HT-29 (cell line): ENCODE measurements around the genes PWWP4, ZNF275 and TEX28.

- RAMPAGE, long total RNA, result no peak
Measured at GRCh38 chrX:150507186-150508072, 61.0 kb upstream of the MTM1 start.

GRCh38 chrX:150735866-150736958 is 43.0 kb downstream of the MTMR1 start:
- RAMPAGE, long total RNA, result no peak

GRCh38 chrX:150897495-150898024 is 908 bp downstream of the CD99L2 start:
- RAMPAGE, long total RNA, result no peak

GRCh38 chrX:150967696-150968211 is 15.4 kb upstream of the HMGB3 start:
- RAMPAGE, long total RNA, result no peak

- RAMPAGE, long total RNA, result no peak
Measured at GRCh38 chrX:152156885-152157698, 18.7 kb upstream of the MAGEA10 start.

- RAMPAGE, long total RNA, result no peak
Measured at GRCh38 chrX:152896381-152896883, 1.4 kb upstream of the ZNF185 start.

GRCh38 chrX:153265856-153266331 is at the start of gene PWWP4:
Gene PWWP4, plus strand, starts transcription at chrX:153266152.
- RAMPAGE, long total RNA, result no peak

- RAMPAGE, long total RNA, result no peak
Measured at GRCh38 chrX:153333610-153334656, at the start of gene ZNF275. Gene ZNF275, plus strand, starts transcription at chrX:153334153.

DNA sequence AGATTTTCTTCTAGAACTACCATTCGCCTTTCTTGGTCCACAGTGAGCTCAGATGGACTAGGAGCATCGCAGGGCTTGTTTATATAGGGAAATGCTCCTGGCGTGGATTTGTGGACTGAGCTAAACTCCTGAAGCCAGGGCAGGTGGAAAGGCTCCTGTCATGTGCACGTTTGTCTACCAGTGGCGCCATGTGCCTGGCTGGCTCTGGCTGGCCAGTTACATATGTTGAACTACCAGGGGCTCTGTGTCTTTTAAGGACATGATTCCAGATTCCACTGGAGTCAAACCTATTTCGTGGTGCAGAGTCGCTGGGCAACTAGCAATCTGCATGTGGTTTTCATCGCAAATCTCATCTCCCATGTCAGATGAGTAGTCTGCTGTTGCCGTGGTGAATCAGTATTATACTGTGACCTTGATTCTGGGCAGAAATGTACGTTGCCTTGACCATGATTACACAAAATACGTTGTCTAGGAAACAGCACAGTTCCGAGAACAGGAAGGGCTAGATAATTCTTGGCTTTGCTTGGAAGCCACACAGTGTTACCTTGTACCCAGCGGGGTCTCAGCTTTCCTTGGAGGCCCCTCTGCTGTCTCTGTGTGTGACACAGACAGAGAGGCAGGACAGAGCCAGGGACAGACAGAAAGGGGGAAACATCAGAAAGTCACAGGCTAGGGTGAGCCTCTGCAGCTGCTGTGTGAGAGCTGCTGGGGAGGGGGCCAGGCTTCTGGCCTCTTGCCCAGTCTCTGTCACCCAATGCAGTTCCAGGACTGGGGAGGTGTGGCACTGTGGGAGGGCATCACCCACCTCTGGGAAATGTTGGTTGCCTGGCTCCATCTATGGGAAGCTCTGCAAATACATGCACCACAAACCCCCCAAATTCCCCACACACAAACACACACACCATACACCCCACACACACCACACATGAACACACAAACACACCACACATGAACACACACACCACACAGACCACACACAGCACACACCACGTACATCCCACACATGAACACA is 19.2 kb downstream of the PNMA6E start:
- RAMPAGE, long total RNA, result no peak

GRCh38 chrX:153412048-153412688 is 896 bp downstream of the ZFP92 start:
- RAMPAGE, long total RNA, result no peak

DNA sequence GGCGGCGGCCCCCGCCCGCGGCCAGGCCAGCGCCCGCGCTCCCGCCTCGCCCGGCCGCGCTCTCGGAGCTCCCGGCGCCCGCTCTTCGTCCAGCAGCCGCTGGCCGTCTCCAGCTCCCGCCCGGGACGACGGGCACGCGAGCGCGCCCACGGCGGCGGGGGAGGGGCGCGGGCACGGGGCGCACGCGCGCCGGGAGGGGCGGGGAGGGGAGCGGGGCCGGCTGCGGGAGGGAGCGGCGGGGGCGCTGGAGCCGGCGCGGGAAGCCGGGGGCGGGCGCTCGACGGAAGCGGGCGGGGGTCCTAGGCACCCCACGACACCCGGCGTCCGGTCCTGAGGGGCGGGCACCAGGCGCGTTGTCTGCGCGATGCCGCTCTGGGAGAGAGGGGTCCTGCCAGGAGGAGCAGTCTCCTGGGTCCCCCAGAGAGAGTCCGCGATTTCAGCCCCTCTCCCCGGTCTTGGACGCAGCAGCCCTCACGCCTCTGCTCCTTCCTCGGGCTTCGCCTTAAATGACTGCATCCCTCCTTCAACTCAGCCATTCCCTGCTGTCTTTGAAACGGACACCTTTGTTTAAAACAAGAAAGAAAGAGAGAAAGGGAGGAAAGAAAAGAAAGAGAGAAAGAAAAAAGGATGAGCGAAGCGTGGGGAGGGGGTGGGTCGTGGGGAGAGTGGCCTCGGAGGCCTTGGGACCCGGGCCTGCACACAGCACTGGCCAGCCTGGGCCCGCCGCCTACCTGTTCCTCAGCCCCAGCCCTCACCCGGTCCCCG is 615 bp upstream of the PDZD4 start:
- RAMPAGE, long total RNA, result no peak

- RAMPAGE, long total RNA, result no peak
Measured at GRCh38 chrX:153885370-153886022, 477 bp downstream of the L1CAM start.

GRCh38 chrX:153934157-153934644 is 636 bp downstream of the NAA10 start:
- RAMPAGE, long total RNA, result no peak

DNA sequence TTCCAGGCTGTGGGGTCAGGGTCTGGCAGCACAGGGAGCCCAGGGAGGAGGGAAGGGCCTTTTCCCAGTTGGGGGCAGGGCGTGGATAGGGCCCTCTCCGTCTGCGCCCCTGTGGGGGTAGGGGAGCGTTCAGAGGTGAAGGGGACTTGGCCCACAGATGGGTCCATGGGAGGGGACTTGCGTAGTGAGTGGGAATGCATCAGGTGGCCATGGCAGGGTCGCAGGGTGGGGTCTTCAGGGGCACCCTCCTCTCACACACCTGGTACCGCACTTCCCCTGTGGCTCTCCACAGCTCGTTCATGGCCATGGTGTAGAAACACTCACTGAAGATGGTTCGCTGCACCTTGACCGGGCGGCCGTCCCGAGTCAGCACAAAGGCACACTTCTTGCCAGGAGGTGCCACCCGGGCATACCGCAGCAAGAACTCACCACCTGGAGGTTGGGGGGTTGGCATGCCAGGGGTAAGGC is 1.1 kb downstream of the RENBP start:
- RAMPAGE, long total RNA, result no peak

GRCh38 chrX:153982459-153982848 is 9.9 kb downstream of the TMEM187 start:
- RAMPAGE, long total RNA, result no peak

DNA sequence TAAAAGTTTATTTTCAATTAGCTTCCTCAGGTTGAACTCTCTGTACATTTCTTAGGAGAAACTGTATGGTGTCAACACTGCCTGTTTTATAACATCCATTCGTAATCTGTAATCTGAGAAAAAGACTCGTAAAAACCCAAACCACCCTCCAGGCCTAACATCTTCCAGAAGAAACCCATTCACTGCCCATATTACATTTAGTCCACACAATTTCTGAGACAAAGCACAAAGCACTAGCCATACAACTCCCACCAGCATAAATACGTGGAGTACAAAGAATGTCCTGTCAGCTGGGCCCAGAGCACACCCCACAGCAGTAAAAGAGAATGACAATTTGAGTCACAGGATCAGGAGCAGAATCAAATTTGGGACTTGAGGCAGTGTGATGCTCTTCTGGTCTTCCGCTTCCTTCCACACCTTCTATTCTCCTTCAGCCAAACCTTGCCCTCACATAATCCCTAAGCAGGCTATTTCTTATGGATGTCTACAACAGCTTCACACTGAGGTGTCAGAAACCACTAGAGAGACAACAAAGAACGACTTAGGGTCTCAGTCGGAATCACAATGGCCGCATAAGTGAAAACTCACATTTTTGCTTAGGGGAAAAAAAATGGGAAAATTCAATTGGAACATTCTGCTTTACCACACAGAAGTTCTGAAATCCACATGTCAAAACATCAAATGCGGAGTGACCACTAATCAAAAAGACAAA is 6.7 kb downstream of the MECP2 start:
- RAMPAGE, long total RNA, result no peak

DNA sequence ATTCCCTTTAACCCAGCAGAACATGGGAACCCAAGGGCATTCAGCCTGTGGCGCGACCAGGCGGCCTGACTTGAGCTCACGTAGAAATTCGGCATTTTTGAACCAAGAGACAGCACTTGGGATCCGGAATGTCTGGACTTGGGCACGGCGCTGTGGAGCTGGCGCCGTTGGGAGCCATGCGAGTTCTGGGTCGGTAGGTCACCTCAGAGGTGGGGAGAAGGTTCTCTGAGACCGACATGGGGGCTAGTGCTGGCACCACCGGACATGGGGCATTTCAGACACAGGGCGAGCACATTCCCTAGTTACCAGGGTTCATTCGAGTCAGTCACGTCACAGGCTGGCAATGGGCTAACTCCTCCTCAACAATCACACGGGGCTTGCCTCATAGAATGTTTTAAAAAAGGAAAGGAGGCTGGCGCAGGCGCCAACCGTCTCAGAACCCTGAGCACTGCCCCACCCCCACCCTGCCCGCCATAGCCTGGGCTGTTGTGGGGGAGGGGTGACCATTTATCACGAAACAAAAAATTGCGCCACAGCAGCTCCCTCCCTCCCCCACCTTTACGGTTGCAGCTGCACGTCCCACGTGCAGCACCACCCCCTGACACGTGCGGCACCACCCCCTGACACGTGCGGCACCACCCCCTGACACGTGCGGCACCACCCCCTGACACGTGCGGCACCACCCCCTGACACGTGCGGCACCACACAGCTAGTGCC is at the start of gene TEX28:
TSS of gene TEX28 (minus strand) at position 297 of the 717 bp plus-strand sequence.
- RAMPAGE, long total RNA, result no peak

DNA sequence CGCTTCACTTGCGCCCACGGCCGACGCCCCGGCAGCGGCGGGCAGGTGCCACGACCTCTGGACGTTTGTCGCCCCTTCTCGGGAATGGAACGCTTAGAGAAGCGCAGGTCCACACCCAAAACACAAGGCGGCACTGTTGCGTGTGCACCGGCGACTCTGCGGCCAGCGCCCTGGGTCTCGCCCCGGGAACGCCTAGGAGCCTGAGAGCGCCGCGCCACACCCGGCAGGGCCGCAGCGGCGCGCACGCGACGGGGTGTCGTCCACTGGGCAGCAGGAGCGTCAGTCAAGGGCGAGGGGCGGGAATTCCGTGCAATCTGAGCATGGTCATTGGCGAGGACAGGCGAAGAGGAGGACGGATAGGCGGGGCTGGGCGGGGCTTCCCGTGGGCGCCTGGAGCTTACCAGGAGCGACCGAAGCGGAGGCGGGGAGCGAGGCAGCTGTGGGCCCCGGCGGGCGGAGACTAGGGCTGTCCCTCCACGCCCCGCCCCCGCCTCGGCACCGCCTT is 32.6 kb downstream of the FLNA start:
- RAMPAGE, long total RNA, result no peak

DNA sequence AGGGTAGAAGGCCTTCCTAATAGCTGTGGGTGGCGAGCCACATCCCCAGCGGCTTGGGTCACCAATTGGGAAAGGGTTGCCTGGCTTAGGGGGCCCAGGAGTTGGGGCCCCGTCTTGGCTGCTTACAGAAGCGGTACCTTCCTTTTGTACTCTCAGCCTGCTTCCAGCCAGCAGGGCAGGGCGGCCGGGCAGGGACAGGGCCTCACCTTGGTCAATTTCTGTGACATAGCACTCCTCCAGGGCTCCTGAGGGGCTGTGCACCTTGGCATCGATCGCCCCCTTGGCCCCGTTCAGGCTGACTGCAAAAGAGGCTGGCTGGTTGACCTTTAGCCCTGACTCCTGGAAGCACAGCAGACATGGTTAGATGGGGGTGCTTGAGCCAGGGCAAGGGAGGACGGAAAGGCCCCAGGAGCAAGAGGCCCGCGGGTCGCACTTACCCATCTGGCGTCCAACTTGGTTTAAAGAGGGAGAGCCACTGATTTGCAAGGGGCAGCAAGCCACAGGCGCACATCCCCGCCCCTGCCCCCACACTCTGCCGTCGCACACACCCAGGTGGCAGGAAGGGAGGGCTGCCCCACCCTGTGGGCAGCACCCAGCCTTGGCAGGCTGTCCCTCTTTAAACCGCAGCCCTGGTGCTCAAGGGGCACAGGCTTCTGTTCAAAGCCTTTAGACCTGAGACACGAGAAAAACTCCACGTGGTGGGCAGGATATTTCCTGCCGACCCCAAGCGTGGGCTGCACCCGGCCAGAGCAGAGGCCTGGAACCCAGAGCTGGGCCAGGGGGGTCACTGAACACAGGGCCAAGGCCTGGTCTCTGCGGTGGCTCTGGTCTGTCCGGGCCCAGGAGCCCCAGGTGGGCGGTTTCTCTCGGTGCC is 23.5 kb downstream of the FLNA start:
- RAMPAGE, long total RNA, result no peak

DNA sequence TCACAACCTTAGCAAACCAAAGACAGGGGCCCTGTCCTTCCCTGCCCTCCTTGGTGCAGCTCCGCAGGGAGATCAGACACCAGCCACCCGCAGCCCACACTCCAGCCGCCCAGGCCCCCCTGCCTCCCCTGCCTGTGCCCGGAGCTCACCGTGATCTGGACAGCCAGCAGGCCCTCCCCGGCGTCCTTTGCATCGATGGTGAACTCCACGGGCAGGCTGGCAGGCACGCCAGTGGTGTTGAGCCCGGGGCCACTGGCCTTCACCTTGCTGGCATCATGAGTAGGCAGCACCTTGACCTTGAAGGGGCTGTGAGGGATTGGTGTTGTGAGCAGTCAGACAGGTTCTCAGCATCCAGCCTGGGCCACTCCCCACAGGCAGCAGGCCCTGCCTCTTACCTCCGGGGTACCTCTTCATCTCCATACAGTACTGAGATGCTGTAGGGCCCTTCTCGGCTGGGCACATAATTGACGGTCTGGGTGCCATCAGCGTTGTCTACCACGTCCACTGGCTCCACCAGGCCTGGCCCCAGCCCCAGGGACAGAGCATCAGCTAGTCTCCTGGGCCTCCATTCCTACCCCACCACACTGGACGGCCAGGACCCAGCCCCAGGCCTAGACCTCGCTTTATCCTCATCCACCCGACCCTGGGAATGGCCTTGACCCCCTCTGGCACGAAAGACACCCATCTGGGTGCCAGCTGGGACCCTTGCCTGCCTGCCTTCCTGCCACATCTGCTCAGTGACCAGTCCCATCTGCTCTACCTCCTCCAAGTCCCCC is 16.2 kb downstream of the FLNA start:
- RAMPAGE, long total RNA, result no peak